Kidney epithelial cell (primary cell): Measurements from ENCODE around the genes MAST2 and PIK3R3.

DNA sequence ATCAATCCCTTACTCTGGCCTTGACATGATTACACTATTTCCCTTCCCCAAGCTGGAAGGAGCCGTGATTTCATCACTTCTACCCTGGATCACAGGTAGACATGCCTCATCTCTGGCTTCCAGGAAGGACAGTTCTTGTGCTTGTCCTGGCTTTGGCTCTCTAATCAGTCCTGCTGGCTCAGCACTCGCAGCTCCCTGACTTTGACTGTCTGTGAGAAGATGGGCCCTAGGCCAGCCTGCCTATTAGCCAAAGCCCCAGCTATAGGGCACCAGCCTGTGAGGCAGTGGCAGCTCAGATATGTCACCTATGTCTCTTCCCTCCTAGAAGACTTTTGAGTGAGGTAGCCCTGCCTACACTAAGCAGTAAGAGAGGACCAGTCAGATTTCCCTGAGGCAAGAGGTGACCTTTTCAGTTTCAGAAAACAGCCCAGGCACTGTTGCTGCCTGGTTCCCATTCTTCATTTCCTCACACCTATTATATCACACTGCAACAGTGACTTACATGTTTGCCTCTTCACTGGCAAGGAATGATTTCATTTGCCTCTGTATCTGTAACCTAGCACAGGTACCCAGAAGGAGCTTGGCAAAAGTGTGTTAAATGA lies 9.3 kb downstream of the TOE1 start:
- RAMPAGE, long total RNA = no peak
- RRBS = no CpG with 5 or more reads among the region's 2 CpGs

DNA sequence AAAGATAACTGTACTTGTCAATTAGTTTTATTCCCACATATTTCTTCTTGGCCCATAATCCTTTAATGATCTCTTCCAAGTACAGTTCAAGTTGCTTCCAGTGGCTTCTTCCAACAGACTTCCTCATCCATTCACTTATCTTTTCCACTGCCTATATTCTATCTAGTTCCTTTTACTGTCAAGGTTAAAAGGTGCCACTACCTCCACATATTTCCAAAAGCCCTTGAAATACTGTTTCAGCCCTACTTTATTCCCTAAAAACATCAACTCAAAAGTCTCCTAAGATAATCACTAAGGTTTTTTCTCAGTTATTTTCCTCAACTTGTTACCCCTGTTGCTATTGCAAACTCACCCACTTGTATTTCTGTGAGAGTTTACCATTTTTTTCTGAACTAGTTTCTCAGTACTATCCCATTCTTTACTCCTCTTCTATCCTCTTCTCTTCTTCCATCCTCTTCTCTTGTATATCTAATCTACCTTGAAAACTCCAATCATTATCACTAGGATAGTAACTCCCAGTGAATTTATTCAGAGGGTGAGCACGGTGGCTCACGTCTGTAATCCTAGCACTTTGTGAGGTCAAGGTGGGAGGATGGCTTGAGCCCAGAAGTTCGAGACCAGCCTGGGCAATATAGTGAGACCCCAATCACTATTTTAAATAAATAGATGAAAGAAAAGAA lies 14.4 kb upstream of the CCDC17 start:
- RAMPAGE, long total RNA = no peak
- RRBS = no CpG with 5 or more reads among the region's 3 CpGs

DNA sequence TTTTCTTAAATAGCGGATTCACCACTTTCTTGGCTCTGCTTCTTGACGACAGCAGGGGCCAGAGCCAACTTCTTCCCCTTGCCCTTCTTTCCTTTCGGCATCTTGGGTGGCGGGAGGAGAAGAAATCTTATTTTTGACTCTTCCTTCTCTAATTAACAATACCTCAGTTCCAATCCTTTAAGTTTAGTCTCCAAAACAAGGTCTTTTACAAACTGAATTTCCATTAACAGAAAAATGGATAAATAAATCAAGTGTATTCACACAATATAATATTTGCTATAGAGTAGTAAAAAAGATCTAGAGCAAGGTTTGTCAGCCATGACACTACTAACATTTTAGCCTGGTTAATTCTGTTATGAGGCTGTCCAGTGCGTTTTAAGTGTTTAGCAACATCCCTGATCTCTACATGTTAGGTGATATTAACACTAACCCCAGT lies 27.9 kb upstream of the CCDC17 start:
- RAMPAGE, long total RNA = no peak
- RRBS = no CpG with 5 or more reads among the region's 5 CpGs

- RAMPAGE, long total RNA = no peak
- RRBS = 0% methylated on average over 4 of the region's 56 CpGs
Observed at GRCh38 chr1:45803271-45803757, at the start of gene MAST2. Gene MAST2, plus strand, starts transcription at chr1:45803612.

DNA sequence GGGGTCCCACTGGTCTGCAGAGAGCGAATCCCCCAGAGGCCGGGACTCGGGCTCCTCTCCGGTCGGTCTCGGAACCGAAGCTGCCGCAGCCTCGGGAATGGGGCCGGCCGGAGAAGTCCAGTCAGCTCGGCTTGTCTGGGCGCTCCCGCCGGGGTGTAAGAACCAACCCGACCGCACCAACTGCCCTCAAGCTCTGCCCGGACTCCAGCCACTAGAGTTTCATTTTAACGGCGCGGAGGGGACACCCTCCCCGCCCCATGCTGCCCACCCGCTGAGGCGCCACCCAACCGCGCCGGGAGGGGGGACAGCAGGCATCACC lies at the start of gene PIK3R3:
Gene PIK3R3 (minus strand): TSS at position 199 of the 319 bp plus-strand sequence.
- RAMPAGE, long total RNA = no peak
- RRBS = under 1% methylated on average over 23 of the region's 27 CpGs

GRCh38 chr1:46134719-46135401 lies 2.4 kb upstream of the PIK3R3 start:
- RAMPAGE, long total RNA = no peak
- RRBS = no CpG with 5 or more reads among the region's 2 CpGs

GRCh38 chr1:46166932-46167865 lies 7.7 kb upstream of the TSPAN1 start:
- RAMPAGE, long total RNA = no peak
- RRBS = 0% methylated on average over 6 of the region's 37 CpGs

DNA sequence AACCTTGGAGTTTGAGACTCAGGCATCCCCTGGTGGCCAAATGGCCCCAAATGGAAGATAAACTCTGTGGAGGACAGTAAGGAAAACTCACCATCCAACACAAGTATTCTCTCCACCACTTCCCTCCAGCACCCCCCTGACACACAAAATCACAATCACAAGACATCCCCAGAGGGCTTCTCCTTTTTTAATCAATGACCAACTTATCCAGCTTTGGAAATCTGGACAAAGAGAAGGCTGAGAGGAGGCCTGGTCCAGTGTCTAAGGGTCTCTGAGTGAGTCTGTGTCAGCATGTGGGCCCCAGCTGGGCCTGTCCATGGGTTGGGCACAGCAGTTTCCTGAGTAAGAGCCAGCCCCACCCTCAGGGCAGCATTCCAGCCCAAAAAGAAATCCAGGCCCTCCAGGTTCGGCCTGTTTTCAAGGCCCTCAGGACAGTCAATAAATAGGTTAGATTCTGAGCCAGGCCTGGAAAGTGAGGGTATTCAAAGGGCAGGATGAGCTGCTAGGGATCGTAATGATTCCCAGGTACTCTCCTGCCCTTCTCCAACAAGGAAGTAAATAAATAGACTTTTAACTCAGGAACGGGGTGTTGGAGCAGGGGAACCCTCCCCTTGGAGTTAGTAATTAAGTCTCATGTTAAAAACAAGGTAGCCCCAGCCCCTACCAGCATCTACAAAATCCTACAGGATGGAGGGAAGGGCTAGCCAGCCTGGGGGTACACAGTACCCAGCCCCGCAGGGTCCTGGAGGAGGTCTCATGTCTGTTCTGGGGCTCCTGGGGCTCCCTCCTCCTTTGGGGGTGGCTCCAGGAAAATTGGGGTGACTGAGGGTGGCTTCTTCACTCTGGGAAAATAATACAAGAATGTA lies 9.5 kb downstream of the POMGNT1 start:
- RAMPAGE, long total RNA = no peak
- RRBS = no CpG with 5 or more reads among the region's 4 CpGs

GRCh38 chr1:46278020-46278471 lies 25.4 kb downstream of the LRRC41 start:
- RAMPAGE, long total RNA = no peak
- RRBS = 91% methylated on average over 2 of the region's 9 CpGs

GRCh38 chr1:46410318-46411607 lies 16.6 kb downstream of the FAAH start:
- RAMPAGE, long total RNA = no peak
- RRBS = no CpG with 5 or more reads among the region's 24 CpGs

DNA sequence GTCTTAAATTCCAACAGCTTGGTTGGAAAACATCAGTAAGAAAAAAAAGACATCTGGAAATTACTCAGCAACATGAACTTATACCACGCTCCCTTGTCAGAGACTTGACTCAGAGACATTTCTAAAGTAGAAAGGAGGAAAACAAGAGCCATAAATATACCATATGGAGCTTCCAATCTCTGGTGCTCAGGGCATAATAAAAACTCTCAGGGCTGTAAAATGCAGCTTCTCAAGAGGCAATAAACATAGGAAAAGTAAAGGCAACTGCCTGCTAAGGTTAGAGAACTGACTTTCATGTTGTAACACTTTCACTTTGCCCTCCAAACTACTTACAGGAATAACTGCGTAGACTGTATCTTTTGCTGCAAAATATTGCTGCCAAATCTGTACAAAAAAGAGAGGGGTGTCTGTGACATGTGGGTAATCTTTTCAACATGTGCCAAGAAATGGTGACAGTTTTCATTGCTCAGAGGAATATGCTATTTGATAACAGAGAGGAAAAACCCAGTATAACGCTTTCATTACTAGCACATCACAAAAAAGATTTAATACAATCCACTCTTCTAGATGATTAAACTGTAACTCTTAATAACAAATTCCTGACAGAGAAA lies 14.6 kb downstream of the ATPAF1 start:
- RAMPAGE, long total RNA = no peak
- RRBS = no CpG with 5 or more reads among the region's 3 CpGs

DNA sequence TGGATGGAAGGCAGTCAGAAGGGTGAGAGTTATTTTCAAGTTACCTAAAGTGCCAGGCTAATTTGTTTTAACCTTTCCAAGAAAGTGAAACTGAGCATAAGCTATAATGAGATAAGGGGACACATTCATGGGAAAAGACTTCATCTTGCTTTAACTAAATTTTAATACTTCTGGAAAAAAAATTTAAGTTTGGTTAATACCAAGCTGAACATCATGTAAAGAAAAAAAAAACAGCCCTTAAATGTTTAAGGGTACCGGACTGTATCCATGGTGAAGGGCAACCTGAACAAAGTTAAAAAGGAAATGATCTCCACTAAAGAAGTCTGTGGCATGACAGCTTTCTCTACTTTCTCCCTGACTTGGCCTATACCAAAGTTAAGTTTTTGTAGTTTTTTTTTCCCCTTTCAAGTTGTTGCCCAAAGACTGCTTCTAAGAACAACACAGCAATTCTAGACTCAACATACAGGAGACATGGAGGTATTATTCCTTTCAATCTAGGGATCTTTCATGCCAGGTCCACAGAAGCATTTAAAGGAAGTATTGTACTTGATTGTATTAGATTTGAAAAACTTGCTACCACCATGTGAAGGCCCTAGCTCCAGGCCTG lies 5.1 kb downstream of the TEX38 start:
- RAMPAGE, long total RNA = no peak
- RRBS = no CpG with 5 or more reads among the region's 1 CpG

DNA sequence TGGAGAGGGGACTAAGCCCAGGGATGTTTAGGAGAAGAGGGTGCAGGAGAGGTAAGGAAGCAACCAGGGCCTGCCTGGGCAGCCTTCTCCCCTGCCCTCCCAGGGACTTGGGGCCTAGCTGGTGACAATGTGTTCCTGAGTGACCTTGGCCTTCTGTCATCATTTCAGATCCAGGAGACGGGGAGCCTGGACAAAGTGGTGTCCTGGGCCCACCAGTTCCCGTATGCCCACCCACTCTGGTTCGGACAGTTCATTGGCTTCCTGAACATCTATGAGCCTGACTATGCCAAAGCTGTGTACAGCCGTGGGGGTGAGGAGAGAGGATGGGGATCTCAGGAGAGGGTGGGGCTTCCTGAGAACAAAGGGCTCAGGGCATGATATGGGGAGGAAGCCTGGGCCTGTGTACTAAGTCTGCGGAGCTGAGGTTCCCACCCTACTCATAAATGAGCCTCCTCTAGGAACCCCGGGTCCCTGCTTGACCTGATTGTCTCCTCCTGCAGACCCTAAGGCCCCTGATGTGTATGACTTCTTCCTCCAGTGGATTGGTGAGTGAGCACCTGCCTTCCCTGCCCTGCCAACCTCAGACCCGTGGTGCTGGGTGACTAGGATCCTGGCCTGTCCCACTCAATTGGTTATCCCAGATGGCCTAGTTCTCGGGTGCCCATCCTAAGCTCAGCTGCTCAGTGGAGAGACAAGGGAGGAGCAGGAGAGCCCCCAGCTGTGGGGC lies 12.0 kb downstream of the CYP4B1 start:
- RAMPAGE, long total RNA = no peak
- RRBS = no CpG with 5 or more reads among the region's 8 CpGs

- RAMPAGE, long total RNA = no peak
- RRBS = no CpG with 5 or more reads among the region's 2 CpGs
Observed at GRCh38 chr1:47139051-47139320, 1.7 kb downstream of the CYP4A22 start.

DNA sequence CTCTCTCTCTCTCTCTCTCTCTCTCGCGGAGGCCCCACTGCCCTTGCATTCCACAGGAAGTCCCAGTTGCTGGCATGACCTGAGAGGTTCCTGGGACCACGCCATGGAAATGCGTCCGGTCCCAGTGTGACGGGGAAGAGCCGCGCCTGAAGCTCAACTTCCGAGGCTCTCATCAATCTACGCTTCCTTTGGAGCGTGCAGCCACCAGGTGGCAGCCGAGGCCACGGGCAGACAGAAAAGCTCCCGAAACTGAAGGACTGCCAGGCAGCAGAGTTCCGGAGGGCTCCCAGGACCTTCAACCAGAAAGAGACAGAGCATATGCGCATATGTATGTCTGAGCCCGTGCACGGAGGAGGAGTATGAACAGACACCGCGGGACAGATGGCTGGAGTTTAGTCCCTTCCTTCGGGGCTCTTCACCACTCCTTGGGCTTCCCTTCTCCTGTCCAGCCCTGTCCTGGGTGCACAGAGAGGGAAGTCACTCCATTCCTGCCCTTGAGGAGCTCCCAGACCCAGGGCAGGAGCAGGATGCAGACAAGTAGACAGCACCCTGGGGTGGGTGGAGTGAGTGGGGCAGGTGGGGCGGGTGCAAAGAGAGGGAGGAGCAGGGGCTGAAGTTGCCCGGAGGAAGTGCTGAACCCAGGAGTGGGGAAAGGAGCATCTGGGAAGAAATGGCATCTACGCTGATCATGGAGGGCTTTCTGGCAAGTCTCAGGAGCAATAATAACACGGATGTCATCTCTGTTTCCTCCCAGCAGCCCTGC lies 10.5 kb downstream of the PDZK1IP1 start:
- RAMPAGE, long total RNA = no peak
- RRBS = no CpG with 5 or more reads among the region's 25 CpGs

DNA sequence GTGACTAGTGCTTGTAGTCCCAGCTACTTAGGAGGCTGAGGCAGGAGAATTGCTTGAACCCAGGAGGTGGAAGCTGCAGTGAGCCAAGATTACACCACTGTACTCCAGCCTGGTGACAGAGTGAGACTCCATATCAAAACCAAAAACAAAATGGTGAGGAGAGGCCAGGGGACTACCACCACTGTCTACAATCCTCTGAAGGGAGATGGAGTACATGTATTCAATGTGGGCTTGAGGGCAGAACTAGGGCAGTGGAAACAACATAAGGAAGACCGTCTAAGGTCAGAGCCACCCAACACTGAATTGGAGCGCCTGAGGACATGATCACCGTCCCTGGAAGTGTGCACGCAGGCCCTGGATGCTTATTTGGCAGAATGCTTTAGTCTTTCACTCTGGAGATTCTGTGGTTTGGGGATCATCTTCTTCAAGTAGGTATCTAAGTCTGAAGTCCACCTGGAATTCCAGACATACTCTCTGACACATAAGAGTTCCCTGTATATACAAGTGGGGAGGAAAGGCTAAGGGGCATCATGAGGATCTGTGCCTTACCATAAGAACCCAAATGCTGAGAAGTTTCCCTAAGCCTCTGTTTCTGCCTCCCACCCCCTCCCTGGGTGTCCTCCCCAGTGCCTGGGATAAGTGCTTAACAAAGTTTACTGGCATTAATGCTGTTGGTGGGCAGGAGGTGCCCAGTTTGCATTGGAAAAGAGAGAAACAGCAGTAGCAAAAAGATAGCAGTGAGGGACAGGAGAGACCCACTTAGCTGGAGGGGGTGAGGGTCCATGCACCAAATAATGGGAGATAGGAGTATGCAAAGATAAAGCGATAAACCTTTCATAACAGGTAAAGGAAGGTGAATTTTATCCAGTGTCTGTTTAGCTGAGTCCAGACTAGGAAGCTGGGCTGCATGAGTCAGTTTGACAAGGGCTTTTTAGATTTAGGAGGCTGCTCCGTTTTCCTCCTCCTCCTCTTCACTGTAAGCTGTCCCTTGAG lies 28.6 kb upstream of the FOXE3 start:
- RAMPAGE, long total RNA = no peak
- RRBS = no CpG with 5 or more reads among the region's 6 CpGs

GRCh38 chr1:47434194-47434708 lies 3.6 kb upstream of the FOXD2 start:
- RAMPAGE, long total RNA = no peak
- RRBS = 30% methylated on average over 2 of the region's 33 CpGs

- RAMPAGE, long total RNA = no peak
- RRBS = no CpG with 5 or more reads among the region's 8 CpGs
Observed at GRCh38 chr1:47569740-47570174, 131.9 kb downstream of the FOXD2 start.

DNA sequence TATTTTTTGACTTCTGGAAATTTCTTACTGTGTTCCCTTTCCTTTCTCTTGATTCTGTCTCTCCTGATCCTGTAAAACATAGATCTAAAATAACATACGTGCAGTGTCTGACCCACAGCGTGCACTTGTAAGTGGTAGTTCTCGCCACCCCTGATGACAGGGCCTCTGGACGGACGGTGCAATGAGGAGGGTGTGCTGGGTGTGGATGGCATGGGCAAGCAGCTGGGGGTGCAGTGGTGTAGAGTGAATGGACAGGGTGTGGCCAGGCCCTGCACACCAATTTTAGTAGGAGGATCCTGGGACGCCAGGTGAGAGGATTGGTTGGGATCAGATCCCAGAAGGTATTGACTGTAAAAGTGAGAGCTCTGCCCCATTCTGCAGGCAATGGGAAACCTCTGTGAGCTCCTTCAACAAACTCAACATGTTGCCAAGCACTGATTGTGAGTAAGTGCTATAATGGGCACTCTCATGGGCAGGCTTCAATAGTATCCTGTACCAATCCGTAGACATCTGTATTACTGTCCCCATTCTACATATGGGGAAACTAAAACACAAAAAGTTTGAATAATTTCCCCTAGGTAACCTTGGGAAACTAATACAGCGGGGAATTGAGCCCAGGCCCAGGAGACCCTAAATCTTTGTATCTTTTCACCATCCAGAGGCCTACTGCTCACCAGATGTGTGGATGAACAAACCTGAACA lies 264.4 kb downstream of the FOXD2 start:
- RAMPAGE, long total RNA = no peak
- RRBS = no CpG with 5 or more reads among the region's 8 CpGs

- RAMPAGE, long total RNA = no peak
- RRBS = 20% methylated on average over 1 of the region's 21 CpGs
Observed at GRCh38 chr1:47708251-47708670, 270.4 kb downstream of the FOXD2 start.